BE2C (cell line): ENCODE measurements around a stretch of chr10.

GRCh38 chr10:80411169-80412254, 3.2 kb downstream of the PRXL2A start:
- RRBS: no CpG with 5 or more reads among the region's 6 CpGs

DNA sequence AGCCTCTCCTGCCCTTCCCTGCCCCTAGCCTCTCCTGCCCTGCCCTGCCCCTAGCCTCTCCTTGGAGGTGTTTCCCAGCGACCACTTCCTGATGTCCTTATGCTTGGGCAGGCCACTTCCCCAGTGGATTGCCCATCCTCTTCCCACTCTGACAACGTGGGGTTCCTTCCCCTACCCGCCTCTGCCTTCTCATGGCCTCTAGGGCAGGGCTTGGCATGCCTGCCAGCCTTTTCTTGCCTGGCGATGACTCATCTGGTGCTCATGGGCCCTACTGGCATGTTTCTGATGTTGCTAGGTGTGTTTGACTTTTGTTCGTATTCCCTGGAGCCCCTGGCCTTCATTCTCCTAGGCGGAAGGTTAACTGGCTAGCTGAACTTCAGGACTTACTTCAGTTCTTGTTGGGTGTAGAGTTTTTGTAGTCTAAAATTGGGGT, 21.3 kb downstream of the PRXL2A start:
- RRBS: no CpG with 5 or more reads among the region's 6 CpGs

- RRBS: no CpG with 5 or more reads among the region's 10 CpGs
Measured at GRCh38 chr10:80504009-80504913, 33.4 kb upstream of the SH2D4B start.

GRCh38 chr10:80515849-80516446, 21.8 kb upstream of the SH2D4B start:
- RRBS: no CpG with 5 or more reads among the region's 12 CpGs

DNA sequence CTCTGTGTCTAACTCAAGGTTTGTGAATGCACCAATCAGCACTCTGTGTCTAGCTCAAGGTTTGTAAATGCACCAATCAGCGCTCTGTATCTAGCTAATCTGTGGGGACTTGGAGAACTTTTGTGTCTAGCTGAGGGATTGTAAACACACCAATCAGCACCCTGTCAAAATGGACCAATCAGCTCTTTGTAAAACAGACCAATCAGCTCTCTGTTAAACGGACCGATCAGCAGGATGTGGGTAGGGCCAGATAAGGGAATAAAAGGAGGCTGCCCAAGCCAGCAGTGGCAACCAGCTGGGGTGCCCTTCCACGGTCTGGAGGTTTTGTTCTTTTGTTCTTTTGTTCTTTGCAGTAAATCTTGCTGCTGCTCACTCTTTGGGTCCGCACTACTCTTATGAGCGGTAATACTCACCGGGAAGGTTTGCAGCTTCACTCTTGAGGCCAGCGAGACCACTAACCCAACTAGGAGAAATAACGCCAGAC, 90.2 kb upstream of the NRG3 start:
- RRBS: no CpG with 5 or more reads among the region's 9 CpGs

- RRBS: no CpG with 5 or more reads among the region's 10 CpGs
Measured at GRCh38 chr10:84146024-84147251, 7.1 kb downstream of the GHITM start.

DNA sequence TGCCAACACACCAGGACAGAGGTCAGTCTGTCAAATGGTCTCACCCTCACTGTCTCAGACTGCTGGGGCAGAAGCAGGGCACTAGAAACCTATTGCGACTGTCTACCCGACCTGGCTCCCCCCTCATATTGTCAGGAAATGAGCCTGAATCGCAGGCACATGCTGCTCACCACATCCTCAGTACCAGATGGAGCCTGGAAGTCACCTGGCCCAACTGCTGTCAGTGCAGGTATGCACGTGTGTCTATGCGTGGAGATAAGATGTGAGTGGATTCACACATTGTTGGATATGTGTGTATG, 3.3 kb upstream of the CDHR1 start:
- RRBS: no CpG with 5 or more reads among the region's 5 CpGs

DNA sequence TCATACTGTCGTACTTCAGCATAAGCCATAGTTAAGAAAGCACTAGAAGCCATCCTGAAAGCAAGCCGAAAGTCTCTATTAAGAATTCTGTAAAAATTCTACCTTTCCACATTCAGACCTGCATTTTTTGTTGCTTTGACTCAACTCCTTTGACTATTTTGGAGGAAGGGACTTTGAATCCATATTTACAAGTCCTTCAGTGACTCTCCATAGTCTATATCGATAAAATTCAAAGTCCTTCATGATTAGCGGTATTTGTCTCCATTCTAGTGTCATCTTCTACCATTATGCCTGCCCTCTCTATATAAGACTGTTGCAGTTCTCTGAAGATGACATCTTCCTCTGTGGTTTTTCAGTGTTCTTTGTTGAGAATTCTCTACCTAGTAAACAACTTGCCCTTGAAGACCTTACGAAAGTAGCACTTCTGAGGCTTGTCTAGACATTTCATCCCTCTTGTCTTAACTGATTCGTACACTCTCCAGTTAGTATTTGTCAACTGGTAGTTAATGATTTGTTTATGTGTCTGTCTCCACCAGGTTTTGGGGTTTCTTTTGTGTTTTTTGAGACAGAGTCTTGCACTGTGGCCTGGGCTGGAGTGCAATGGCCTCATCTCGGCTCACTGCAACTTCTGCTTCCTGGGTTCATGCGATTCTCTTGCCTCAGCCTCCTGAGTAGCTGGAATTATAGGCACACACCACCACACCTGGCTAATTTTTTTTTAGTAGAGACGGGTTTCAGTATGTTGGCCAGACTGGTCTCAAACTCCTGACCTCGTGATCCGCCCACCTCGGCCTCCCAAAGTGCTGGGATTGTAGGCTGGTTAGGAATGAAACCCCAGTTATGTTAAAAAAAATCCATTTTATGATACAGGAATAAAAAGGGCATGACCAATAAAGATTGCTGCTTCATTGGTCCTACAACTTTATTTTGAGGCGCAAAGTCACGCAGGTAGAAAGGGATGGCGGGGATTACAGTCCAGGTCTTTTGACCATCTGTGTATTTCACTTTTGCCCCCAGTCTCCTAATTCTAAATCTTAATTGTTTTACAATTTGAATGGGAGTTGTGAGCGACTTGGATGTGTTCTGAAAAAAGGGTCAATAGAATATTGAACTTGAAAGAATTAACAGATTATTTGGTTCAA, 2.0 kb downstream of the CCSER2 start:
- RRBS: no CpG with 5 or more reads among the region's 16 CpGs

GRCh38 chr10:84336685-84337660, 8.6 kb downstream of the CCSER2 start:
- RRBS: no CpG with 5 or more reads among the region's 9 CpGs

GRCh38 chr10:84606921-84607458, 278.6 kb downstream of the CCSER2 start:
- RRBS: no CpG with 5 or more reads among the region's 4 CpGs

GRCh38 chr10:85612116-85612671, 754.4 kb downstream of the GRID1 start:
- RRBS: no CpG with 5 or more reads among the region's 6 CpGs

DNA sequence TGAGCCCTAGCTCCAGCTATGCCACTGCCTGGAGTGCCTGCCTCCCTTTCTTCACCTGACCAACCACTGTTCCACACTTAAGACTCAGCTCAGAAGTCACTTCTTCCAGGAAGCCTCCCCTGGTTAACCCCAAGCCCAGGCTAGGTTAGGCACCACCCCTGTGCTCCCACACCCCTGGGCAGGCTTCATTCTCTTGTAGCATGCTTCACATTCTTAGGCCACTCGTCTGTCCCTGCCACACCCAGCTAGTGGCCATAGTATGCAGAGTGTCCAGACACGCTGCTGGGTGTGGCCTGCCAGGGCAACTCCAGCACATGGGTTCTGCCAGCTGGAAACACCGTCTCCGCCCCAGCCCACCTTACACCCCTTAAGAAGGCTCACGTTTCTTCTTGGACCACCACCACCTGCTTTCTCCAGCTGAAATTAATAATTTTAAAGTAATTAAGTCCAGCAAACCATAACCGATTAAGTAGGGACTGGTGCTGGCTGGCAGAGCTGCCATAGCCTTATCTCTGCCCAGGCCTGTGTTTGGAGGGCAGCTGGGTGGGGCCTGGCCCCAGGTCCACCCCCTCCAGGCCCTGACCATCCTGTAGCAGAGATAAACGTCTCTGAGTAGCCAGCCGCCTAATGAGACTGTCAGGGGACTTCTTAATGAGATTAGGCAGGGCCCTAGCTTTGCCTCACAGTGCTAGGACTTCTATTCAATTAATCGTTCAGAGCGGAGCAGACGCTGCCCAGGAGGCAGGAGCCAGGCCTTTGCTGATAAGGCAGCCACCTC, 20.5 kb downstream of the GRID1 start:
- RRBS: no CpG with 5 or more reads among the region's 11 CpGs

GRCh38 chr10:86411156-86411859, 44.7 kb upstream of the GRID1 start:
- RRBS: no CpG with 5 or more reads among the region's 8 CpGs

DNA sequence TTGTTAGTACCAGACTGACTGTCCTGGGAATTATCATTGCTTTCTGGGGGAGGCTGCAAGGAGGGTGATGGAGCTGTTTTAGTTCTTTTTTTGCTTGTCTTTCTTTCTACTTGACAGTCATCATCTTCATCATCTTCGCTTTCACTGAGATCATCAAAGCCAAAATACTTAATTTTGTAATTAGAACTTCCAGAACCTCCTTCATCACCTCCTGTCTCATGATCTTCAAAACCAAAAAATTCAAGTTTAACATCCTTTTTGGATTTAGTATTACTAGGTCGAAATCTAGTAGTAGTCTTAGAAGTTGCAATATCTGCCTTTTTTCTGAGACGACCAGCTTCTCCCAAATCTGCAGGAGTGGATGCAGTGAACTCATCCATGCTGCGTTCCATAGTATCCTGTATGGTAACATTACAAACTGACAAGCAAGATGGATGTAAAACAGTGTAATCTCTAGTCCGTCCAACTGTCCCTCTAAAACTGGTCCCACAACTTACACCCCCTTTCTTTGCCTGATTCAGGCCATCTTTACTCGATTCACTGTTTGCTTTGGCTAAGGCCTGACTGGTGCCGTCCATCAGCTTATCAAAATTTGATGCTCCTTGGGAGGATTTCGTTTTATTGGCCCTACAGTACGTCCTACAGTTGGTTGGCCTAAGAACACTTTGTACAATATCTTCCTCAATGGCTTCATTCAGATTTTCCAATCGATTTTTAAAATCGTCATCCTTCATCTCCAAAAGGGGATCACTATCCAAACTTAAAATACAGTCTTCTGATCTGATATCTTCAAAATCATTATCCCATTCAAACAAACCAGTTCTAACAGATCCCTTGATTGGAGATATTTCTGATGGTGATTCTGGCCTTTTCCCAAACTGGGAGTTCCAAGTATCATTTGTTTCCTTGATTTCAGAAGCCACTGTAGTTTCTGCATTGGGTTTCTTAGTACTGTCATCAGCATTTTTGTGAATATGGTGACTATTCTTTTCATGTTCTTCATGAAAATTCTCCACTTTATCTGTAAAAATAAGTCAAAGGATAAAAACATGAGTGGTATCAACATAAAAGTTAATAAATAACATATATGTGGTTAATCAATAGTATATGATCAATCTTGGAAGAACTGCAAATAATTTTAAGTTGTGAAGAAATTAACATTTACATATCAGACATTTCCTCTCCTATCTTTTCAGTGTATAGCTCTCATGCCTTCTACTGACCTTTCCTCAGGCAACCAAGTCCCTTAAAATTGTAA, 21.4 kb downstream of the WAPL start:
- RRBS: no CpG with 5 or more reads among the region's 11 CpGs

DNA sequence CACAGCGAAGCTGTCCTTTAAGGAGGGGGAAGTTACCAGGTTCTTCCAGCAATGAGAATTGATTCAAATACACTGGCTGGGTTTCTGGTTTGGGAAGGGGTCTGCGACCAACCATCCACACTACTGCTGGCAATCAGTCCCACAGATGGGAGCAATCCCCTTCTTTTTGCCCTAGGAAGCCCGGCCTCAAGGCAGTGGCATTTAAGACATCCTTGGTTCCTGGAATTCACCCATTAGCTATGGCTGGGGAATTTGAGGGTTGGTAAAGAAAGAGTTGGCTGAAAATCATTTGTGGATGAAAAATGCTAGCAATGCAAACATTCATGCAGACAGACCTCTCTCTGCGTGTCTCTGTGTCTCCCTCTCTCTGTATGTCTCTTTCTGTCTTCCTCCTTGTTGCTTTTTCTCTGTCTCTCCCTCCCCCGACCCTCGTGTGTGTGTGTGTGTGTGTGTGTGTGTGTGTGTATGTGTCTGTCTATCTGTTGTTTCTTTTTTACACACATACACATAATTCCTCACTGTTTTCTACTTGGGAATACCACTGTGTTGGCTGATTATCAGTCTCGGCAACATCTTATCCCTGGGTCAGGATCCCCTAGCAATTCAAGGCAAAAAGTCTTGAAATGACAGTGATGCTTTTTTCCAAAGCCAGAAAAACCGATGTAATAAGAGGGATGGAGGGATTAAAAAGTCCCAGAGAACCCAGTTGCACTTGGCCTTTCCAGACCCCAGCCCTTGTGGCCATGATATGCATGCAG, 19.5 kb downstream of the LDB3 start:
- RRBS: no CpG with 5 or more reads among the region's 8 CpGs

GRCh38 chr10:86740804-86741003, 15.7 kb upstream of the BMPR1A start:
- RRBS: no CpG with 5 or more reads among the region's 1 CpG

DNA sequence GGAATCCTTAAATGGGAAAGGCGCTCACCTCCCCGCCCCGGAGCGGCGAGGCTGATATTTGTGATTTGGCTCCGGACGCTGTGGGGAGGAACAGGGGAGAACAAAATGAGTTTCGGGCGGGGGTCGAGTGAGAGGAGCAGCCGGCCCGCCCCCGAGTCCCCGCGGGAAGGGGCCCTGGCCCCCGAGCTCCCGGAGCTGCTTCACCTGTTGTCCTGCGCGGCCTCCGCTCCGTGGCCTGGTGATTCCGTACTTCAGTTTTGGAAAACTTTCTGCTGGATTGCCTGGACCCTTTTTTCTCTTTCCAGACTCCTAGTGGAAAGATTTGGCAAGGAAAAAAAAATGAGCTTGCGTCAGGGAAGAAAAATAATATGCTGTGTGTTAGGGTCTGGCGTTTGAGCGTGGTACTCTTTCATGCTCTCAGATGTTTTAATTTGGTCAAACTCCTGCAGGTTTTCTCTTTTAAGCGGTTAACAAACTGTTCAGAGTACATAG, 841 bp downstream of the BMPR1A start:
- RRBS: 3% methylated on average over 15 of the region's 26 CpGs

DNA sequence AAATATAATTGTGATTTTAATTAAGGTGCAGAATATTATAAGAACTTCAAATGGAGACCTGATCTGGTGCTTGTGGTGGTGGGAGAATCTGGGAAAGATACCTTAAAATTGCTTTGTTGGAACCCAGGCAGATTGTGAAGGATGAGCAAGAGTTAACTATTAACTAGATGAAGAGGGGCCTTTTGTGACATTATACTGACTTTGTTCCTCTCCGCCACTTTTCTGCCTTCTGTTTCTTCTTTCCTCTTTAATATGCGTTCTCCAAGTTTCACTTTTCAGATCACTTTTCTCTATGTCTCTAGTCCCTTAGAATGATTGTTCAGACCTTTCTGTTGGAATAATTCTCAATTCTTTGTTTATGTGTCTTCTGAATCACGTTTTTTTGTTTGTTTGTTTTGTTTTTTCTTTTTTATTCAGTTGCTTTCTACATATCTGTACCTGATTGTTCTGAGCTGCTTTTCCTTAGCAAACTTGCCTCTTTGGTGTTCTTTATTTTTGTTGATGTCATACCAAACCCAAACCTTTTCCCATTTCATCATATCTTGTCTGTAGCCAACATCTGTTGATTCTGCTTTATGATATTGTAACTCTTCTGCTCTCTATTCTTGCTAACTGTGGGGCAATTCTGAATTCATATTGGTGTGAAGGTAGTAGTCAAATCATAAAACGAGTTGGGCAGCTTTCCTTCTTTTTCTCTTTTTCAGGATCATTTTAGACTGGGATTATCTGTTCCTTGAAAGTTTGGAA, 2.8 kb downstream of the BMPR1A start:
- RRBS: no CpG with 5 or more reads among the region's 4 CpGs

GRCh38 chr10:86862068-86862837, 95.2 kb downstream of the MMRN2 start:
- RRBS: no CpG with 5 or more reads among the region's 7 CpGs

GRCh38 chr10:86865841-86866431, 91.5 kb downstream of the MMRN2 start:
- RRBS: no CpG with 5 or more reads among the region's 3 CpGs